Calu3 (cell line): ENCODE data around the genes RORC, LCE7A, SPRR1B, S100A4 and S100A1.

DNA sequence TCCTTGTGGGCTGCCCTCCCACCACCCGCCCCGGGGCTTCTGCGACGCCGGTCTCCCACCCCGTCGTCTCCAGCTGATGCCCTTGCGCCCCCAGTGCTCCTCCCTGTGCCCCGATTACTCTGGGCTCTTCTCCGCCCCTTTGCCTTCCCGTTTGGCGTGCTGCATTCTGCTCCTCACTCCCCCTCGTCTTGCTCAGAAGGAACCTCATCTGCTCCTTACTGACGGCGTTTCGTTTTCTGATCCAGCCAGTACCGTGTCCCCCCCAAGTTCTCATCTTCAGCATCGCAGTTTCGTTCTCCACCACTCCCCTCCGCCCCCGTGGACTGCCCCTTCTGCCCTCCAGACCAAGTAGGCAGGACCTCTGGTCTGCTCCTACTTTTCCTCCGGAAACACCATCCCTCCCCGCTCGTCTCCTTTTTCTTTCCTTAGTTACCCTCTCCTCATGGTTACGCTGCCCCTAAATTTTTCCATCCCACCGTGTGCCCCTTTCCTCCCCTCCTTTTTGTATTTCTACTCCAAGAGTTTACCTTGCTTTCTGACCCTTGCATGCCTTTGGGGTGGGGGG, 896 bp downstream of the SNX27 start:
- PRO-cap = no peak

- PRO-cap = no peak
Observed at GRCh38 chr1:151638737-151639140, 26.9 kb downstream of the SNX27 start.

DNA sequence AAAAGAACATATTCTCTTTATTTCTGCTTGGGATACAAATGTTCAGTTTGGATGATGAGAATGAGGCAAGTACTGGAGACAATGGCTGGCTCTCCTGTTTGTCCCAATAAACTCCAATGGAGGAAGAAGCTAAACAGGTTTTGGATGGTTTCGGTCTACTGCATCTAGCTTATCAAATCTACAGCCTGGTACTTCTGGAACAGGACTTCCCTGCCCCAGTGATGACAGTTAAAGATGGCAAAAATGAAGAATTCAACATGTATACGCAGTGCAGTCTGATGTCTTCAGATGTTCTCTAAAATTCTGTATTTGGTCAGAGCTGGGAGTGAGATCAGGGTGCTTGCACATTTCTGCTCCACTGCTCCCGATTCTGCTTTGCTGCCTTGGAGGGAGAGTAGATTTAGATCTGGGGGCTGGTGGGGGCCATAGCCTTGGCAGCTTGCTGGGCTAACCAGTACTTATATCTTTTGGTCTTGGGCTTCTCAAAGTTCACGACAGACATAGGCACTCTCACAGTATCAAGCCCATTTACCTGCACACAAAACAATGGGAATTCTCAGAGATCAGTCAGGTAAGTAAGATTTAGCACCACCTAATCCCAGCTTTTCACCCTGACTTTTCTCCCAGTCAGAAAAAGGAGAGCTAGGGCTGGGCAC, 3.5 kb downstream of the MRPL9 start:
- PRO-cap = no peak

DNA sequence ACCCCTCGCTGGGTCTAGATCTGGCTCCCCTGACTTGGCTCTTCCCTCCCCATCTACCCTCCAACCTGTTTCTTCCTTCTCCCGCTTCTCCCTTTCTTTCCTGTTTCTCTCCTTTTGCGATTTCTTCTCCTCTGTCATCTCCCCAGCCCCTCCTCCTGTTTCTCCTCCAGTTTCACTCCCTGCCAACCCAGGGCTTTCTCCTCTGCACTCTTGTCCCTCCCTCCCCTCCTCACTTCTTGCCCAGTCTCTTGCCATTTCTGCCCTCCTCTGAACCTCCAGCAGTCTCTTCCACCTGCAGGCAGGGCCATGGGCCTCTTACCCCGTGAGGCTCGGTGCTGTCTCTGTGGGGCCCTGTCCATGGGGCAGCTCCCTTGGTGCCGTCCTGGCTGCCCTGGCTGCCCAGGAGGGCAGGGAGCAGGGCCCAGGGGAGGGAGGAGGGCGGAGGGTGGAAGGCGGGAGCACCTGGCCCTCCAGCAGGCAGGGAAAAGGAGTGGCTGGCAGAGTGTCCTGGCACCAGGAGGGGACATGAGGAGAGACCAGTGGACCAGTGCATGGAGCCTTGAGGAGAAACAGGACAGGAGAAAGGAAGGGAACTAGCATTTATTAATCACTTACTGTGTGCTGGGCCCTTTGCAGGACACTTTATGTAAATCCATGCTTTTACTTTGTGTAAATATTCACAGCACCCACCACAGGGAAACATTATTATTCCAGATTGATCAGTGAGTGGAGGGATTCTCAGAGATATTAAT, at the start of gene RORC:
Gene RORC (minus strand): TSS at position 397 of the 752 bp plus-strand sequence.
- PRO-cap = no peak

DNA sequence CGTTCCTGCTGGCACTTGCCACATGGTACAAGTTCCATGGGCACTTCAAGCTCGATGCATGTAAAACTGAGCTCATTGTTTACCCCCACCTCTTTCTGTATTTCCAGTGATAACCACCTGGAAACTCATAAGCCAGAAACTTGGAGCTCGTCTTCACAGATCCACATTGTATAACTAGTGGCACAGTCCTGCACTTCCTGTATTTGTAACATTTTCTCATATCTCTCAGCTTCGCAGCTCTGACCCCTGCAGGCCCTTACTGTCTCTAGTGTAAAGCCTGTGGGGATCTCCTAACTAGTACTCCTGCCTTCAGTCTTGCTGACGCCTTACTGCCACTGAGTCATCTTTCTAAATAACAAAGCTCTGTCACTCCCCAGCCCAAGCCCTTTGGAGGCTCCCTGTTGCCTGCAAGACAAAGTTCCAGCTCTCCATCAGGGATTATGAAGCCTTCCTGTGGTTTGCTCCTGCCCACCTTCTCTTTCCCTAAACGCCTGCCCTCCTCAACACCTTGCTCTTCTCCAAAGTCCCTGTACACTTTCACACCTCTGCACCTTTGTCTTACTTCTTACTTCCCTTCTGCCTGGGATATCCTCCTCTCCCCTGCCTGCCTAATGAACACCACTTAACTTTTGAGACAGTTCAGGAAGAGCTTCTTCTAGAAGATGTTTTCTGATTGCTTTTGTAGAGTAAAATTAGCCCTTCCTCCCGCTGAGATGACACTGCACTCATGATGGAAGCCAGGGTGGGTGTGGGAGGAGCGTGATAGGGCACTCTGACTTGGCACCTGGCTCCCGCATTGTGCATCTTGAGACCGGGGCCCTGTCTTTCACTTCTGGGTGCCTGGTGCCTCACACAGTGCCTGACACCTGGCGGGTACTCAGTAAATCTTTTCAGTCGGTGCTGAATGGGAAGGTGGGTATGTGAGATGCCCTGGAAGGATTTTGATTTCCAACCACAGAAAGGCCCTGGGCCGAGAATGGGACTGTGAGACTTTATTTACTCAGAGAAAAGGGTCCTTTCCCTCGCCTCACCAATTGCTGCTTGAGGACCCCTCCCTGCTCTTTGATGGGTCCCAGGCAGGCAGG, 6.8 kb upstream of the C2CD4D start:
- PRO-cap = no peak

- PRO-cap = unidirectional peak, minus-strand start at chr1:151976985
Observed at GRCh38 chr1:151976532-151977253, 17.0 kb downstream of the S100A10 start.

- PRO-cap = bidirectional peak, plus-strand start at chr1:151992765, minus-strand start at chr1:151992455
Observed at GRCh38 chr1:151992217-151992930, 1.3 kb downstream of the S100A10 start.

GRCh38 chr1:151994202-151994342, 413 bp upstream of the S100A10 start:
- PRO-cap = no peak

- PRO-cap = no peak
Observed at GRCh38 chr1:152031299-152032308, 5.2 kb downstream of the S100A11 start.

DNA sequence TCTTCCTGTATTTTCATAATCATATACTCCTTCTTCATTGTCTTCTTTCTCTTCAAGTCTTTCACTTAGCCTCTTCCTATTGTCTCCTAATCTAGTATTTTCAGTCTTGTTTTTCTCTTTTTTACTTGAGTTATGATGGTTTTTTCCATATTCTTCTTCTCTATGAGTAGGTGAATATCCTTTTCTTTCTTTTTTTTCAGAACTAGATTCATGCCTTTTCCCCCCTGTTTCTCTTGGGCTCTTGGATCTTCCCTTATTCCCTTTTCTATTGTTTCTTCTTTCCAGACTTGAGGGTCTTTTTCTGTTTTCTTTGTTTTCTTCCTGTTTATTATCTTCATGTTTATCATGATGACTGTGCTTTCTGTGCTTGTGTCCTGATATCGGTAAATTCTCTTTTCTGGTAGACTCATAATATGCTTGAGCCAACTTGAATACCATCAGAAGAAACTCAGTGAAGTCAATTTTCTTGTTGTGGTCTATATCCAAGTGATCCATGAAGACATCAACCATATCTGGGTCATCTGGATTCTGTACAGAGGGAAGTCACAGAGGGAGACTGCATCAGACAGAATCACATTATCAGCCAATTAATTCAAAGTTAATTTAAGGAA, 10.7 kb downstream of the FLG start:
- PRO-cap = no peak

GRCh38 chr1:152859828-152860183, at the start of gene LCE7A:
LCE7A (plus strand) TSS chr1:152859996.
- PRO-cap = no peak

GRCh38 chr1:153031072-153031386, at the start of gene SPRR1B:
SPRR1B (plus strand) TSS chr1:153031203.
- PRO-cap = unidirectional peak, plus-strand start at chr1:153031203

DNA sequence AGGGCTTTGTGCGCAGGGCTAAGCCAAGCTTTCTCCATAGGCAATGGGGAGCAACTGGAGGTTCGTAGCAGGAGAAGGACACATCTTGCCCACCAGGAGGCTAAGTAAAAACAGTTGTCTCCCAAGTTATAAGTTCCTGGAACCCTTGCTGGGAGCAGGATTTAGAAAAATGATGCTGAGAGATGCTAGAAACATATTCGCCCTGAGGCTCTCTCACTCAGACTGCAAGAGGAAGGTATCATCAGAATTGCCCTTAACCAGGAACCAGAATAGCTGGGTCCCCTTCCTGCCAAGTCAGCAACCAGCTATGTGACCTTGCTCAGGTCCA, 717 bp upstream of the S100A9 start:
- PRO-cap = no peak

DNA sequence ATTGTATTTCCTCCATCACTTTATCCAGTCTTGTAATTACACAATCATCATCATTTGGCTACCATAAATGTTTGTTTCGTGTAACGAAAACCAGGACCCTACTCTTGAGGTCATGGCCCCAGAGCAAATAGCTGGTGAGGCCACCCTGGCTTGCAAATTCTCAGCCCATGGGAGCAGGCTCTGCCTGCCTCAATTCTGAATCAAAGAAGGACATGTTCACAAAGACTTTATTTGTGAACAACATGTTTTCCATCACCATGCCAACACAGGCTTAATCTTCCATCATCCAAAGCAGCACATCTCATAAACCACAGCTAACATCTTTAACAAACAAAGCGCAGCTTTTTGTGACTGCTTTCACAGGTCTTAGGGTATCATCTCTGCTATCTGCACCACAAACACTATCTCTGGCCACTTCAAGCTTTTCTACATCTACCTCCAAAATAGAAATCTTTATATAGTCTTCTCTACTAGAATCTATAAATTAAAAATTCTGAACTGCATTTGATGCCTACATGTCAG, 33.2 kb upstream of the S100A7 start:
- PRO-cap = no peak

GRCh38 chr1:153506626-153507546, 28.9 kb downstream of the S100A6 start:
- PRO-cap = unidirectional peak, plus-strand start at chr1:153507013

GRCh38 chr1:153544363-153544921, 1.2 kb downstream of the S100A4 start:
- PRO-cap = no peak

DNA sequence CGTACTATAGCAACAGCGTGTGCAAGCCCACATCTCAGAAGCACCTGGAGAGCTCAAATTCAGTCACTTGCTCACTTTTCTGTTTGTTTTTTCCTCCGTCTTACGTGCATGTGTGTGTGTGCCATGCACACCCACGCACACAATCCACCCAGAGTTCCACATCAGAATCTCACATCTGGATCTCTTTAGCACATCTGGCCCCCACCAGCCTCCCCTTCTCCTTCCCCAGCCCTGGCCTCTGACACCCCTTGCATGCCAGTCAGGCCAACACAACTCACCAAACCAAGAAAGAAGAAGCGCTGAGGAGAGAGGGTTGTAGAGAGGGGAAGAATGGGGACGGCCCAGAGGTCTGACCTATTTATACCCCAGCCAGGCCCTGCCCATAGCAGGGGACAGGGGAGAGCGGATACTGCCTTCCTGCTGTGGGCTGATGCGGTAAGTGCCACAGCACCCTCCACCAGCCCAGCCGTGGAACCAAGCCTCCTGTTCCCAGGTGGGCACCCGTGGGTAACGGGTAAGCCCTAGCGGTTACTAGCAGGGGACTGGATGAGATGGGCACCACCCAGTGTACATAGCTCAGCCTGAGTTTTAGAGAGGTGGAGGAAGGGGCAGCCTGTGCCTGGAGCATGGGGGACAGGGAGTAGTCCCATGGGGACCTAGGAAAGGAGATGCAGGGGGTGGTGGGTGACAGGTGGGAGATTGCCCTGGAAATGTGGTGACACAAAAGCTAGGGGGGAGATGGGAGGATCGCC, at the start of gene S100A4:
Gene S100A4 (minus strand): TSS at position 332 of the 752 bp plus-strand sequence.
- PRO-cap = no peak

DNA sequence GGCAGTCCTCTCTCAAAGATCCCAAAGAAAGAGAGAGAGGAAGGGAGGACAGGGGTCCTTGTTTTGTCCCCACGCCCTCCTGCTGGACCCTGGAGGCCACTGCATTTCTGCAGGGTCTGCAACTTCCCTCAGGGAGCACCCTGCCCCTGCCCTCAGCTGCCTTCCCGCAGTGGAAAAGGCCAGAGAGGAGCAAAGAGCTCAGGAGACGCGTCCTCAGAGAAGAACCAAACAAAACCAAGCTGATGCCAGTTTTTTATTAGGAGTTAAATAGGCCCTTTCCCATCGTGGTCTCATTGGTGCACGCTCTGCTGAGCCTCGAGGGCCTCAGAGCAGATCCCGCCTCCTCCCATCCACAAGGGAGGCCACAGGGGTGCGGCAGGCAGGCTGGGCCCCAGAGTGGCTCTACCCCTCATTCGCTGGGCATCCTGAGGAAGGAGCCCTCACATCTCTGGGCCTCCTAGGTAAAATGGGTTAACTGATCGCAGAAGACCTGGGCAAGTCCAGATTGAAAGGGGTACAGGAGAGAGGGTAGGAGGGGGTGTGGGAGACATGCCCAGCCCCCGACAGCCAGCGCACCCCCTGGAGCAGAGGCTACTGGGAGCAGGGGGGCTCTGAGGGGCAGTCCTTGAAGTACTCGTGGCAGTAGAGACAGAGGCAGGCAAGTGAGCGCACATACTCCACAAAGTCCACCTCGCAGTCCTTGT, 1.6 kb upstream of the S100A4 start:
- PRO-cap = no peak

- PRO-cap = no peak
Observed at GRCh38 chr1:153627770-153628664, at the start of gene S100A1. S100A1 (plus strand) TSS chr1:153628434.

- PRO-cap = no peak
Observed at GRCh38 chr1:153645248-153646374, 11.7 kb downstream of the CHTOP start.